ENCODE measurements around a stretch of chr20.

DNA sequence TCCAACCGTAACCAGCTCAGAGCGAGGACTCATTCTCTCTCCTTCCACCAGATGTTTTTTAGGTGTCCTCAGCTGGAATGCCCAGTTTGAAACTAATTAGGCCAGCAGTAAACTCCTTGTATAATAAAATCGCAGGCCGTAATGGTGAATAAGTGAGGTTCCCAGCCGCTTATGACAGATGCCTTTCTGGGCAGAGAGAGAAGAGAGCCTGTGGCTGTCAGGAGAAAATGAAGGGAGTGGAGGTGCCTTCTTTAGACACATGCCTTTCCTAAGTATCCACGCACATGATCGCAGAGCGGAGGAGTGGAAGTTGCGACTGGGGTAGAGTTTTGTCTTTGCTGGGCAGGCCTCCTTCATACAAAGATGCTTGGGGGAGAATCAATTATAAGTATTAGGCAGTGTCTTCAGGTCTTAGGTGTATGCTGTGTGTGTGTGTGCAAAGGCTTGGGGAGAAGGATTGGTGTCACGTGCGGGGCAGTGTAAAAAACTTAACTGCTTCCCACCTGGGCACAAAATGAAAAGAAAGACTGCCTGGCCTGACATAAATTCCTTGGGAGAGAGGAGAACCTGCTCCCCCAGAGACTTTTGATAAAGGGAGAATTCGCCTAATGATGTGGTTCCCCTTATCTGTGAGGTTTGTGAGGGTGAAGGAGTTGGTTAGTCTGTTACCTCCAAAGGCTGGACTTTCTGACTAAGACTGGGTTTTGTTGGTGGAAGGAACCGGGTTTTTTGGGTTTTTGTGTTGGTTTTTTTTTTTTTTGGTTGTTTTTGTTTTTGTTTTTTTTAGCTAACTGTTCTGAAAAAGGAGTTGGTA lies 3.1 kb downstream of the EYA2 start:
- PRO-cap = no peak

DNA sequence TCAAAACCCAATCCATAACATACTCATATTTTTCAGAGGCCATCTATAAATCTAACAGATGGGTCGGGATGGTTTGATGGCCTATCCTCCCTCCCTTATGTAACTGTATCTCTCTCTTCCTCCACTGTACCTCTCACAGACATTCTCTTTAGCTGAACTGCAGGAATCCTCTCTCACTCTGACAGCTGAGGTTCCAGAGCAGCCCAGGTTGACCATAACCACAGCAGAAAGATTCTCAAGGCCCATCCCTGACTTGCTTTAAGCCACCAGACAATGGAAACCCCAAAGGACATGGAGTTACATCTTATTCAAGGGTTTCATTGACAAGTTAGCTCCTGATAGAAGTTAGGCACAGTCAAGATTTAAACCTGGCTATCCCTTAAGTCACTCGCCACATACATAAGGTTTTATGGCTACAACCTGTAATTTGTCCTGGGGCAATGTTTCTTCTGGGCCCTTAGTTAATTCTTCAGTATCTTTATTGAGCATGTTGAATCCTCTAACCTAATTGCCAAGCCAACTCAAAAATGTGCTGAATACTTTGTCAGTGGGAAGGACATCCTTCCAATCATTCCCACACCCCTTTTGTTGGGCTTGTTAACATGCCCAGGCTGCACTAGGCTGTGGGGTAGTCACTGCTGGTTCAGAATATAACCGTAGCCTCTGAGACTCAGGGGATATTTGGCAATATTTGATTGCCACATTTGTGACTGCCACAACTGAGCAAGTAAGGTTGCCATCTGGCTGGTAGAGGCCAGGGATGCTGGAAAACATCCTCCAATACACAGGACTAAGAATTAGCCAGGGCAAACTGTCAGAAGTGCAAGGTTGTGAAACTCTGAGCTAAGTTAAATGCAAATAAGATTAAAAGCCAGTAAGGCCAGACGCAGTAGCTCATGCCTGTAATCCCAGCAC lies 112.3 kb downstream of the ZMYND8 start:
- PRO-cap = no peak

- PRO-cap = bidirectional peak, plus-strand start at chr20:47336647, minus-strand start at chr20:47336559
These were observed 20.3 kb downstream of the ZMYND8 start for GRCh38 chr20:47335871-47336888.

DNA sequence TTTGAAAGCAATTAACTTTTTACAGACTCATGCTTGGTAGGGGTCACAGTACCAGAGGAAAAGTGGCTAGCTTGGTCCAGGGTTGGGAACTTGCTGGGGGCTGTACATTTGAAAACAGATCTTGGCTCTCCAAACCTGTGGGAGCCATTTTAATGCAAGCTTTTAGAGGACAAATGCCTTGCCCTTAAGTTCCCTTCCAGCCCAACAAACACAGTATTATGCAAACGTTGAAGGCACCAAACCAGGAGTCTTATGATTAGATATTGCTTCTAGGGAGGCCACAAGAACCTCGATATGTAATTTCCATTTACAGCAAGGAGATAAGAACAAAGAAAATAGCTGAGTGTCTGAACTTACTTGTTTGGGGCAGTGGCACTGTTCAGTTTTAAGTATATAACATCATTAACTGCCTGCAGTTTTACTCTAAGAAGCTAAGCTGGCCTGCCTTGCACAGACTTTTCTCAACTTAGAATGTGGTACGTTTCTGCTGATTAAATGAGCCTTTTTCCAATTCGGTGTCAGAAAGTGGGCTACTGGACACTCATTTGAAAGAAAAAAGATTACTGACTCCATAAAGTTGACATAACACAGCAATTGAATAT lies 2.3 kb downstream of the ZMYND8 start:
- PRO-cap = unidirectional peak, plus-strand start at position 216 of the sequence

- PRO-cap = no peak
These were observed 440 bp upstream of the ZMYND8 start for GRCh38 chr20:47357006-47357272.

DNA sequence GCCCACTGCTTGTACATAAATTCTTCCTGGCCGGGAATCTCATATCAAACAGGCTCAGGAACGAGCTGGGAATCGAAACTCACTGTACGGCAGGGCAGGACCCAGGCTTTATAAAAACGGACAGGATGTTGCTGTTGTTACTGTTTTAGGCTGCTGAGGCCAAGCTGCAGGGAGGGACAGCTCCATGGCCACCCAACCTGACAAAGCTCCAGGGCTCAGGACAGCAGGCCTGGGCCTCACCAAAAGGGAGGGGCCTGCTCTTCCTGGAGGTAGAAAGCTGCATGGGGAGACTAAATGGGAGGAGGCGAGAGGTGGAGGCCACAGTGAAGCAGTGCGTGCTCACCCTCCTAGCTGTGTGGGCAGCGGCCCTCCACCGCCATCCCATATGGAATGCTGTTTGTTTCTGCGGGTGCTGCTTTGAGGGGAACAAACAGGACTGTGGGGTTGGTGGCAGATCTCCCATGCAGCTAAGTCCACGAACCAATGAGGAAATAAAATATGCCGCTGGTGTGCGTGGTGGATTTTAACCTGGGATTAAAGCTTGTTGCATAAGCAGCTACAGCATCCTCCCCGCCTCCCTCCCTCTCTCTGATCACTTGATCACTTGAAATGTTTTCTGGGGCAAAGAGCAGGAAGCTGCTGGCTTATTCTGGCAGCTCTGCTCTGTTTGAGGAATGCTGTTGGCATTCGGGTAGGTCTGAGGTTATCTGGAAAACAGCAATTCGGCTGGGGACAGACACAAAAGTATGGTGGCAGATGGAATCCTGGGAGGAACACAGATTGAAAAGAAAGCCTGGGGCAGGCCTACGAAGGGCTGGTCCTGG lies 2.4 kb upstream of the ZMYND8 start:
- PRO-cap = bidirectional peak, plus-strand start at position 321 of the sequence, minus-strand start at position 202 of the sequence; bidirectional peak, plus-strand start at position 720 of the sequence, minus-strand start at position 536 of the sequence

GRCh38 chr20:47646991-47647369 lies 138.3 kb downstream of the SULF2 start:
- PRO-cap = no peak

DNA sequence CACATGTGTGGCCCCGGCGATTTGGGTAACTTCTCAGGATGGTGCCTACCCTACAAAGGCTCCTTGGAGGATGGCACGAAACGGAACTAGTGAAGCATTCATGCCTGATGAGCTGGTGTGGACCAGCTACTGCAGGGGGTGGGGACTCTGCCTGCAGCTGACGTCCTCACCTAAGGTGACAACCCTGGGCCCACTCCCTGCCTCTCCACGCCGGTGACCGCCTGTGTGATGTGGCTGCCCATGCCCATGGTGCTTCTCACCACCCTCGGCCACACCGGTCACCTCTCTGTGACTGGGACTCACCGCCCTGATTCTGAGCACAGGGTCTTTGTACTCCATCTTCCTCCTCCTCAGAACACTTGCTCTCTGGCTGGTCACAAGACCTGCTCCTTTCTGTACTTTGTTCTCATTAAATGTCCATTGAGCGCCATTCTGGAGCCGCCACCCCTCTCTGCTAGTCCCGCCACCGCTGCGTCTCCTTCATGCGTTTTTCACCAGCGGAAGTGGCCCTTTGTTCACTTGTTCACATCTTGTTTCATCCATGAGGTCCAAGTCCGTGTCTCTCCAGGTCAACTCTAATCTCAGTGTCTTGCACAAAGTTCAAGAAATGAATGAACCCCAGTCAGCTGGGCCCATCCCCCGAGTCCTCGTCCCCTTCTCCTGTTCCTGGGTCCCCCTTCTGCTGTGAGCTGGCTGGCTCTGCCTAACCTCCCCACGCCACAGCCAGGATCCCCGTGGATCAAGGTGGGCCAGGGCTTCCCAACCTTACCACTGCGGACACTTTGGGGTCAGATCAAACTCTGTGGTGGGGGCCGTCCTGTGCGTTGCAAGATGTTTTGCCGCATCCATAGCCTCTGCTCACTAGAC lies 116.5 kb downstream of the SULF2 start:
- PRO-cap = no peak

DNA sequence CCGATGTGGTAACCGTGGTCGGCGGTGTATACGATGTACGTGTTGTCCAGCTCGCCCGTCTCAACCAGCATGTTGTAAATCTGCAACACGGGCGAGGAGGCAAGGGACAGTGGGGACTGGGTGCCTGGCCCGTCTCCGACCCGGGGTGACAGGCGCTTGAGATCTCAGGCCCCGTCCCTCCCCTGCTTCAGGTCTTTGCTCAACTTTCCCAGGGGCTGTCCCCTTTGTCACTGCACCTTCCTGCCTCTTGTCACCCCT lies 102.3 kb downstream of the SULF2 start:
- PRO-cap = no peak

DNA sequence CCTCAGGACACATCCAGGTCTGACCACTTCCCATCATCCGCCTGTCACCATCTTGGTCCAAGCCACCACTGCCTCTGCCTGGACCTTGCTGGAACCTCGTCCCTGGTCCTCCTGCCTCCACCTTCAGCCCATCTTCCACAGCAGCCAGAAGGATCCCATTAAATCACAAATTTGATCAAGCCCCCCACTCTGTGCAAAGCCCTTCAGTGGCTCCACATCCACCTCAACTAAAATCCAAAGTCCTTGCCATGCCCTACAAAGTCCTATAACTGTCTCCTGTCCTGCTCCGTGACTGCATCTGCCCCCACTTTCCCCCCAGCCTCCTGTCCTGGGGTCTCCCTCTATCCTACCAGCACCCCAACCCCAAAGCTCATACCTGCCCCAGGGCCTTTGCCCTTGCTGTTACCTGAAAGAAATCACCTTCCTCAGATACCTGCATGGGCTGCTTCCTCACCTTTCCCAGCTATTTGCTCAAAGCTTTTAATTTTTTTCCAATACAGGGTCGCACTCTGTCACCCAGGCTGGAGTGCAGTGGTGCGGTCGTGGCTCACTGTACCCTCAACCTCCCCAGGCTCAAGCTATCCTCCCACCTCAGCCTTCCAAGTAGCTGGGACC lies 70.7 kb downstream of the SULF2 start:
- PRO-cap = no peak

DNA sequence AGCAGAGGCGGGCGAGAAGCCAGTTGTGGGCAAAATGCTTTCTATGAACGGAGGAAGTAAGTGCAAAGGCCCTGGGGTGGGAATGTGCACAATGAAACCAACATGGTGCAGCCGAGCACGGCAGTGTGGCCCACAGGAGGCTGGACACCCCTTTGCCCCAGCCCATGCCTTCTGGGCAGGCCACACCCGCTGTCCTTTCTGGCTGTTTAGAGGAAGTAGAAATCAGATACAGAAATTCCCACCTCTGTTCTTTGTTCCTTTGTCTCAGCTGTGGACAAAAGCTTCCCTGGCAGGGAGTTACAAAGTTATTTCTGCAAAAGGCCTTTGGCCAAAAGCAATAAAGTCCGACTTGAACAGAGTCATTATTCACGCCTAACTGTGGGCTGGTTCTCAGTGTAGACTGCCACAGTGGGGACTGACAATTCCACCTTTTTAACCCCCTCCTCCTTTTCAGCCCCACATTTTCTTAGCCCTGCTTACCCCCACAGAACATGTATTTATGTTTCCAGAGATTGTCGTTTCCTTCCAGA lies 11.8 kb downstream of the SULF2 start:
- PRO-cap = no peak

- PRO-cap = no peak
These were observed 11.1 kb downstream of the SULF2 start for GRCh38 chr20:47773943-47774842.

GRCh38 chr20:47805784-47806199 lies 20.5 kb upstream of the SULF2 start:
- PRO-cap = no peak

GRCh38 chr20:47844170-47844865 lies 59.0 kb upstream of the SULF2 start:
- PRO-cap = no peak

- PRO-cap = no peak
These were observed 234.8 kb upstream of the SULF2 start for GRCh38 chr20:48020088-48020451.

DNA sequence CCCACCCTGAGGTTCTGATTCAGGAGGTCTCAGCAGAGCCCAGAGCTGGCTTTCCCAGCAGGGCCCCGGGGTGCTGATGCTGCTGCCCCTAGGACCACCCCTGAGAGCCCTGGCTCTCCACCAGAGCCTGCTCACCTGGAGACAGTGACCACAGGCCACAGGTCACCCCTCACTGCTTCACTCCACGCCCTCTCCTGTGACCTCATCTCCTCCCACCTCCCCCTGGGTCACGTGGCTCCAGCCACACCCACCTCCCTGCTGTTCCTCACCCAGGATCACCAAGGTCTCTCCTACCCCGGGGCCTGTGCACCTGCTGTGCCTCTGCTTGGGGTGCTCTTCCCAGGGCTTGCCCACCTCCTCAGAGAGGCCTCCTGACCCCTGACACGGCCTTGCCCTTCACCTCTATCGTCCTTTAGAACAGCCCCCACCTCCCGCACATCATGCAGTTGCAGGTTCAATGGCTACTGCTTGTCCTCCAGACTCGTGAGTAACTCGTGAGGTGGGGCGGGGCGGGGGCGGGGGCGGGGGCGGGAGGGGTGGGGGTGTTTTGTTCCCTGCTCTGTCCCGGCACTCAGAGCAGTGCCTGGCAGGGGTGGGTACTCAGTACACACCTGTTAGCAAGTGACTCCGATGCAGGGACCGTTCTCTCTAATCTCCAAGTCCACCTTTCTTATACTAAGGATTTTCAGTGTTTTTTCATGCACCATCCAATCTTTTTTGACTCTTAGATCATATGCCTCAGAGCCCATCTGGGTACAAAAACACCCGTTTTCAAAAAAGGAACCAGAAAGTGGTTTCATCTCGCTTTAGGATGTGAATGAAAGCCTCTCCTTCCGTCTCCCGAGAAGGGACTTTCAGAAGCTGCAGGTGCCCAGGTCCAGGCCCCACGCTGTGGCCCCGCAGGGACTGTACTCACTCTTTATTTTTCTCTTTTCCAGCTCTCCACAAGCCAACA lies 467.9 kb downstream of the PREX1 start:
- PRO-cap = no peak

GRCh38 chr20:48372724-48373431 lies 454.9 kb downstream of the PREX1 start:
- PRO-cap = no peak

- PRO-cap = no peak
These were observed 264.4 kb downstream of the PREX1 start for GRCh38 chr20:48563453-48563715.

- PRO-cap = no peak
These were observed 107.8 kb downstream of the PREX1 start for GRCh38 chr20:48719929-48720442.

- PRO-cap = no peak
These were observed 89.1 kb downstream of the PREX1 start for GRCh38 chr20:48738423-48739346.